Gallbladder (tissue), 1 donor: ENCODE measurements around a stretch of chr9.

- PRO-cap: no peak
Observed at GRCh38 chr9:108053350-108054316, 564.1 kb upstream of the KLF4 start.

DNA sequence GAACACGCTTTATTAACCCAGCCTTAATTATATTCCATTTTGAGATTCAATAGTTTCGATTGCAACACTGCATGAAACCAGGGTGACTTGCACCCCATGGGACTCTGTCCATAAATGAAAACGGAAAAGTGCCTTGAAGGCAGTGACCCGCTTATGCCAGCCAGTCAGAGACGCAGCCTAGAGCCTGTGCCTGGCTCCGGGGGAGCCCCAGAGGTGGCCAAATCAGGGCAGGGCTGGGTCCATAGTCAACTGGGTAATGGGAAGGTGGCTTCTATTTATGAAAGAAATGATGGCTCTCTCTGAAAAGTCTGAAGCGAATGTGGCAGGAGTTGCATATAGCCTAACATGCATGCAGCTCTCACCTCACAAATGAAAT is 304.2 kb downstream of the ACTL7B start:
- PRO-cap: no peak

DNA sequence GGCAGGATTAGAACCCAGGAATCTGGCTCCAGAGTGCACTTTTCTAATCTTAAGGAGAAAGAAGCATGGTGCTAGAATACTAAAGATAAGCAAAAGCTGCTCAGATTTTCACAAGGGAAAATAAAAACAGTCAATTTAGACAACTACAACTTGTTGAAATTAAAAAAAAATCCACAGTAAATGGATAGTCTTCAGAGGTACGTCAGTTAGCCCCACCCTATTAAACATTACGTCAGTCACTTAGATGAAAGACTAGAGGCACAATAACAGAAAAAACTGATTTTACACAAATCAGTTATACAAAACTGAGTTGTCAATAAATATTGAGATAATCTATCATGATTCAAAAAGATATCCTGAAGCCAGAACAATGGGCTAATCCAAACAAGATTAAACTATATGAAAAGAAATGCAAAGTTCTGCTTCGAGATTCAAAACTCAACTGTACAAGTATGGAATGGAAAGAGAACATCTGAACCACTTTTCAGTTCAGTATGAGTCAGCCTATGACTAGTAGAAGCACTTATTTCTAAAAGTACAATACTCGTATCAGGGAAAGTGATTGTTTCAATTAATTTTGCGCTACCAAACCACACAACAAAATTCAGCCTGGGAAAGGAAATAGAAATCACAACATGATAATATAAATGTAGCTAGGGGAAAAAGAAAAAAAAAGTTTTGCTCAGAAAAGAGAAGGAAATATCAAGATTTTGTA is 9.2 kb downstream of the TMEM245 start:
- PRO-cap: no peak

DNA sequence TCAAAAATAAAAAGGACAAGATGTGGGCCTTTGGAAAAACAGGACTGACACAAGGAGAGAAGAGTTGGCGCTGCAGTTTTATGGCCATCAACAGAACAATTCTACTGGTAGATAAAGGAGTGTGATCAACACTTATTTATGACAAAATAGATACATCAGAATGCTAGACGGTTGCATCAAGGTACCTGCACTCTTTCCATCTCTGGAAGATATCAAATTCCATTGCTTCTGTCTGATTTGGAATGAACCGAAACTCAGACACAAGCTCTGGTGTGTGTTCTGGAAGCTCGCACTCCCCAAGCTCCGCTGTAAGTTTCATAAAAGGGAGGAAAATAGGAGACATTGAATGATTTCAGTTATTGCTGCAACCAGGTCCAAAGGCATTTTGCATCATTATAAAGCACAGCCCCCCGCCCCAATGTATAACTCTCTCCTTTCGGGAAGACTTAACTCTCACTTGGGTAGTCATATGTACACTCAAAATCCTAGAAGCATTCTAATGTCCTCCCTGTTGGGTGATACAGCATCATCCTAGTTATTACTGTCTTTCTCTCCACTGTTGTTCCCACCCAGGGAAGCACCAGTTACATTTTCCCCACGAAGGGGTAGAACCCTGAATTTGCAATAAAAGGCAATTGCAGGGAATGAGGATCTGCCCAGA is 62.7 kb downstream of the EPB41L4B start:
- PRO-cap: no peak

GRCh38 chr9:109319882-109320803 is 716 bp downstream of the EPB41L4B start:
- PRO-cap: bidirectional peak, plus-strand start at chr9:109320524, minus-strand start at chr9:109320397

DNA sequence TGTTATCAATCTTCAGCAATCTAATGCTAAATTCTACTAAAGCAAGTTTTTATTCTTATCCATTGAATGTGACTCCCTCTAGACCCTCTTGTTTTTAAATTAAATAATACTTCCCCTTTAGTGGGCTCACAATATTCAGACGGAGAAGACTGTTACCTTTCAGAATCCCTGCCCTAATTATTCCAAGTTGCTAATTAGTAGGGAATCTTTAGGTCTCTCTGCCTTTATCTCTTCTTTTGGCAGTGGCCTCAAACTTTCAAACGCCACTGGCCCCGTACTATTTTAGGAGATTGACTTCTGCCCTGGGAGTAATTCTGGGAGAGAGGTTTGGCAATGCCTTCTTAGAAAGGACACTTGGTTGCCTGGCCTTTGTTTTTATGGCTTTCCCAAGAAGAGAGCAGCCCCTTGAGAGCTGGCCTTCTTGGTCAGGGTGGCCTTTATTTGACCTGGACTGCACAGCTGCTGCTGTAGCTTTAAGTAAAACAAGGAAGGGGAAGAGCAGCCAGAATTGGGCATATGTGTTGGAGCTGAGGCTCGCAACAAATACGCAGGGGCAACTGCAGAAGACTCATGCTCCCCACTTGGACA is 60.9 kb downstream of the PTPN3 start:
- PRO-cap: no peak

DNA sequence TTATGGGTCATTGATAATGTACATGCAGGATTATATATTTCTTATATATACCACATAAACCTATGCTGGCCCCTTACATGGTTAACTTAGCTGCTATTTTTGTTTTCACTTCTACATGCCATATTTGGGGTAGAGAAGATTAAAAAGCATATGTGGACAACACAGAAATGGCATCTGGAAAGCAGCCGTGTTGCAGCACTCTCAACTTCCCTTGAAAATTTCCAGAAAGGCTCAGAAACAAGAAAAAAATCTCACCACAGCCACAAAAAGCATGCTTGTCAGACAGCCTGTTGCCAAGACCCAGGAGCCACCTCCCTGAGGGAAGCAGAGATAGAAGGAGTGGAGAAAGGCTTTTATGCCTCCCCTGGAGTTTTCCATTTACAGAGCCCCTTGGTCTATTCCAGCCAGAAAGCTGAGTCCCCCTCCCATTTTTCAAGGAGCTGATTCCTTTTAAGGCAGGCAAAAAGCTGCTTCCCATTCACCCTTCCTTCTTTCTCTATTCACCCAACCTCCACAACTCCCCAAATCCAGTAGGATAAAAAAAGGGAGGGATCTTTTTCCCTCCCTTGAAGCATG is 37.3 kb upstream of the PALM2AKAP2 start:
- PRO-cap: no peak

DNA sequence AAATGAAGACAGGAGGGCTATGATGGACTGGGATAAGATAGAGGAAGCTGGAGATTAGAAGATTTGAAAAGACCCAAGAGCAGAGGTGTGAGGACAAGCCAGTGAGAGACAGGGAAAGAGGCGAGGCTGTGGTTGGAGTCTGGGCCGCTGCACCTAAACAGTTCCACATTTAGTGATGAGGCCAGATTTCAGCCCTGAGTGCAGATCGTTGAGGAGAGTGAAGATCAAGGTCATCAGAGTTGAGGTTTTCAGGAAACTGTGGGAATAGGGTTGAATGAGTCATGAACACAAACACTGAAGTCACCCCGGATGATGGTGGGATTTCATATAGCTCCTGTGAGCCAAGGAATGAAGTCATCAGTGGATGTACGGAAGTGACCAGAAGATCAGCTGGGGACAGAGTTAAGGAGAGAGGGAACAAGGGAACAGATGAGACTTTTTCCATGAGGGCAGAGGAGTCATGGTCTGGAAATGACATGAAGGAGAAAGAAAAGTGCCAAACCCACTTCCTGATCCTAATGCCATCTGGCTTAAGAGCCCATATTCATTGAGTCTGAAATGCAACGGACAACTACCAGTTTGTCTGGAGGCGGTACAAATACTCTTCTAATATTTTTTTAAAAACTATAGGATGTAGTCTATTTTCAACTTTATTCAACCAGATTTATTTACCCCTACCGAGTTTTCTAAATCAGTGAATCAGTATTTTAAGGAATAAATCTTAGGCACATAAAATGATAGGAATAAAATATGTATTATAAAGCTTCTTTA is 36.5 kb downstream of the PALM2AKAP2 start:
- PRO-cap: no peak

- PRO-cap: unidirectional peak, minus-strand start at chr9:109912100
Observed at GRCh38 chr9:109912010-109912431, 132.0 kb downstream of the PALM2AKAP2 start.

DNA sequence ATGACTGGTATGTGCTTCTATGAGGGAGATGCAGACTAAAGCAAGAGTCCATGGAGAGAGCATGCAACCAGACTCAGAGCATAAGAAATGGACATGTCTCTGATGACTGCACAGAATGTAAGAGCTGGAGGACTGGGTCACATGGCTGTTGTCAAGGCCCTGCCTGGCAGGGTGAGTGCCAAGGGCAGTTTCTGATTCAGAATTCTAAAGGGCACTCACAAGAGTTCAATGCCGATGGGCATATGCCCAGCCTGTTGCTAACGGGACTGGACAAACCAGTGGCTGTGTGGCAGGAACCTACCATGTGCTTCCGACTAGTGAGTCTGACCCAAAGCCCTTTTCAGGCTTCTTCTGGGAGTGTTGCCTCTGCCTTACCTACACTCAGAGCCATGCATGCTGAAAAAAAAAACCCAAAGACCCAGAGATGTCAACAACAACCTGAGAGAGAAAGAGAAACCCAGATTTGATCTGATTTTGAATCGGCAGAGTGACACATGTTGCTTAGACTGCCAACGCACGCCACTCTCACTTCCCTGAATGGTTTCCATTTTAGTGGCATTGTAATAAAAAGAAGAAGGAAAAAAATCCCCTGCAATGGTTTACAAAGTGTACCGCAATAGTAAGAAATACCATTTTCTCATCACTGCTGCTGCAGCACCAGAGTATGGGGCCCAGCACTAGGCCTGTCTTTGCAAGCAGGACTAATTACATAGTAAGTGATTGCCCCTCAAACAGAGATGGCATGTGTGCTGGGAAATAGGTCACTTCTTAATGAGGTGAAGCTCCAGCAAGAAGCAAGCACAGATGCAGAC is 194.3 kb downstream of the PALM2AKAP2 start:
- PRO-cap: no peak

- PRO-cap: no peak
Observed at GRCh38 chr9:110136088-110137242, 71.5 kb downstream of the C9orf152 start.

GRCh38 chr9:110199483-110200048 is 8.4 kb downstream of the C9orf152 start:
- PRO-cap: no peak

GRCh38 chr9:110202238-110202807 is 5.6 kb downstream of the C9orf152 start:
- PRO-cap: no peak

DNA sequence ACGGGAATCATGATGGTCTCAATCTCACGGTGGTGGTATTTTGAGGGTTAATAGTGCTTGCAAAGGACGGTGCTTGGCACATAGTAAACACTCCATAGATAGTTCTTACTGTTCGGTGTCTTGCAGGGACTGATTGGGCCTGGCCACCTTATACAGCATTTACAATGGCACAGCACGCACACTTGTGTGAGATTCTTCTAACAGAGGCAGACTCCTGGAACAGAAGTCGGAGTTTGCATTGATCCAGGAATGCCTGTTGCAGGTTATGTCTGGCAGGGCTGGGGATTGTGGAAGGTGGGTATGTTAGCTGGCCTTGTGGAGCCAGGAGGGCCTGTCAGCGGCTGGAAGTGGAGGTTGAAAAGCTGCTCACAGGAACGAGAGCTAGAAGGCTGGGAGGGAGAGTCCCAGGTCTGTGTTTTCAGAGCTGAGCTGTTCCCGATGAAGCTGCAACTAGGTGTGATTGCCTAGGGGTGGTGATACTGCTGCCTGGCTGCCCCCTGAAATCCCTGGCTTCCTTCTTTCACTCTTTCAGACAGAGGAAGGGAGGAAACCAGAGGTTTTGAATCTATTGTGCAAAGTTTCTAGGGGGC is 1.0 kb upstream of the TXN start:
- PRO-cap: no peak

GRCh38 chr9:110440143-110440796 is 102.6 kb upstream of the TXNDC8 start:
- PRO-cap: no peak

DNA sequence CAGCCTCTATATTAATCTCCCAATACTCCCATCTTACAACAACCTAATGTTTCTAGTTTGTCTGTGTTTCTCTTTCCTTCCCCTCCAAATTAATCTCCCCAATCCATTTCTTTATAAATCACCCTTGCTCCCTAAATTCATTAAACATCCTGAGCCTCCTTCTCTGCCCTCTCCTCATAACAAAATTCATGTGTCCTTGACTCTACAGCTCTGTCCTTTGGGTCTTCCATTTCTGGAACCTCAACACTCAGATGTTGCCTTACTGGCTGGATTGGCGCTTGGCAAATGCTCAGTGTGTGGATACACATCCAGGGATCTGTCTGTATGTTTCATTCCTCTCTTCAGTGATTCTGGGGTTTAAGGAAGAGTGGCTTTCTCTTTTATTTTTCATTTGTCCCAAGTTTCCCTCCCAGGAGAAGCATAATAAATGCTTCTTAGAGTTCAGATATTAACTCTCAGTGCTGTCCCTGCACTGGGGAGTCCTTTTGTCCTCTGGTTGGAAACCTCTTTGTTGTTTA is 103.7 kb upstream of the TXNDC8 start:
- PRO-cap: no peak

DNA sequence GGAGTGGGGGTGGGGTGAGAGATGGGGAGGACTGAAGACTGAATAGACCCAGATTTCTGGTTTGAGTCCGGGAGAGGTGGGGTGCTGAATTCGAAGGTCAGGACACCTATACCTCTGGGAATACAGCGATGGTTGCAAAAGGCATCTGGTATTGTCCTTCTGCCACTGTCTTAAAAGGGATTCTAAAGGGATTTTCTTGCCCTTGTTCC is 227 bp upstream of the MUSK start:
- PRO-cap: no peak

DNA sequence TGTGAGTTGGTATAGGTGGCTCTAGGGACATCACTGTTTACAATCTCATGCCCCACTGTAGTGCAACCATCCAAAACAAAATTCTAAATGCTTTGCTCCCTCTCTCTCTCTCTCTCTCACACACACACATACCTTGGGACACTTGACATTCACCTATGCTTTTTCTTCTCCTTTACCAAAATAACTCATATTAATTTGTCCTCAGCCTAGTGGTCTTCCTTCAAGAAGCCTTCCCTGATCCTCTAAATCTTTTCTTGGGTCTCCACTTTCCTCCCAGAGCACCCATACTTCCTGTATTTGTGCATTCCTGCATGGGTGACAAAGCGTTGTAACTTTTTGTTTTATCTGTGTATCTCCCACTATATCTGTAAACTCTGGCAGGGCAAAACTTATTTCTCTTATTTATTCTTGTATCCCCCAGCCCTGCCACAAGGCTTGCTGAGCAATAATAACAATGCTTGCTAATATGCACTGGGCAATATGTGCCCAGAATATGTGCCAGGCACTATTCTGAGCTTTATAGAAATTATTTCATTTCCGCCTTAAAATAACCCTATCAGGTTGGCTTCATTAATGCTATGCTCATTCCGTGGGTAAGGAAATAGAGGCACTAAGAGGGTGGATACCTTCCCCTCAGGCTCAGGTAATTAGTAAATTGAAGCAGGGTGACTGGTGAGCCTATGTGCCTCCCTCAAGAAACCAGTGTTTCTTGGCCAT is 69.8 kb downstream of the LPAR1 start:
- PRO-cap: no peak

DNA sequence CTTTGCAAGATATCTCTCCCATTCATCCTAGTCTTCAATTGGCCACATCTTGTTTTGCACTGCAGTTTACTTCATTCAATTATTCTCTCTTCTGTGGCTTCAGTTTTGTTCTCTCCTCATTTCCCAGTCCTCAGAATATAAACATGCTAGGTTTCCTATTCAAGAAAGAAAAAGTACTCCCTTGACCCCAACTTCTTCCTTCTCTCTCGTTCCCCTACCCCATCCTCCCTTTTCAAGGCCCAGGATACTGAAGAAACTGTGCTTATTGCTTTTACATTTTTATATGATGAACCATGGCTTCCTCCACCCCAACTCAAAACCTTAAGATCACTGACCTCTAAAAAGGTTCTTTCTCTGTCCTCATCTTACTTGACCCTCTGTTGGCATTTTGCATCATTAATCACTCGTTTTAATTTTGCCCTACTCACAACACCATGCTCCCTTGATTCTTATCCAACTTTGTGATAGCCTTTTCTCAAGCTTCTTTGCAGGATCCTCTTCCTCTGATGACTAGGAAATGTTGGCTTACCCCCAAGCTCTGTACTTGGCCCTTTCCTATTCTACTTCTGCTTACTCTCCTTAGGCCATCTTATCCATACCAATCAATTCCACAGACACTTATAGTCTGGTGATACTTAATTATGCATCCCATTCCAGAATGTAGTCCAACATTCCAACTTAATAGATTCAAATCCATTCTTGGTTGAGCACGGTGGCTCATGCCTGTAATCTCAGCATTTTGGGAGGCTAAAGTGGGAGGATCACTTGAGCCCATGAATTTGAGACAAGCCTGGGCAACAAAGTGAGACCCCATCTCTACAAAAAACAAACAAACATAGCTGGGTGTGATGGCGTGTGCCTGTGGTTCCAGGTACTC is 33.9 kb downstream of the LPAR1 start:
- PRO-cap: no peak

DNA sequence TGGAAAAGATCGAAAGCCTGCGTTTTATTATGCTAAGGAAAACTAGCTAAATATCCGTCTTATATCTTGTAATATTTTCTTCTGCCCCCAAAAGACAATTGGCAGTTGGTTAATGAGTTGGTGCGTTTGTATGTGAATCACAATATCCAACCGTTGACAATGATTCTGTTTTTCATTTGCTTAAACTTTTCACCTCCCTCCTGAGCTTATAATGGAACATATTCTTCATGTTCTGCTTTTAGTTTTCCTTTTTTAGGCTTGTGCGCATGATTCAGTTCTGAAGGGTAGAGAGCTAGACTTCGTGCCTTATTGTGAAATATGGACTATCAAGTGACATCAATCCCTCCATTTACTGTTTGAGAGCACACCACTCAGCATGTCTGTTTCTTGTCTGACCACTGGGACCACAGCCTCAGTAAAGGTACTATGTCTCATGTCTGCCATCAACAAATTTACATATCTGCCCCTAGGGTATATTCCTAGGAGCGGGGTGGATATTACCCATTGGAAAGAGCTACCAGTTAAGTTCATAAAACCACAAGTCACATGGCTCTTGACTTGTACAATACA is 30.5 kb upstream of the LPAR1 start:
- PRO-cap: no peak